Measurements from ENCODE around the gene NPFFR2.

DNA sequence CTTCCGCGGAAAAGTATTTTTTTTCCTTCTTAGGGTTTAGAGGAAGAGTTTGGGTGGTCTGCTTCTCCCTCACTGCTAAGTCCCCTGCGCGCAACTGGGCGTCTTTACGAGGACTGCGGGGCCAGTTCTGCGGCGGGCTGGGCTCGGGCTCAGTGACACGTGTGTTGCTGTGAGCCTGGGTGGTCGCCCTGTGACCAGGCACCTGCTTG, 438 bp downstream of the SLC4A4 start:
- RRBS, result no CpG with 5 or more reads among the region's 12 CpGs
CAGE:
- cytosol, long polyA plus RNA, result no peak
- long polyA plus RNA, result no peak
- nucleus, long polyA plus RNA, result no peak

DNA sequence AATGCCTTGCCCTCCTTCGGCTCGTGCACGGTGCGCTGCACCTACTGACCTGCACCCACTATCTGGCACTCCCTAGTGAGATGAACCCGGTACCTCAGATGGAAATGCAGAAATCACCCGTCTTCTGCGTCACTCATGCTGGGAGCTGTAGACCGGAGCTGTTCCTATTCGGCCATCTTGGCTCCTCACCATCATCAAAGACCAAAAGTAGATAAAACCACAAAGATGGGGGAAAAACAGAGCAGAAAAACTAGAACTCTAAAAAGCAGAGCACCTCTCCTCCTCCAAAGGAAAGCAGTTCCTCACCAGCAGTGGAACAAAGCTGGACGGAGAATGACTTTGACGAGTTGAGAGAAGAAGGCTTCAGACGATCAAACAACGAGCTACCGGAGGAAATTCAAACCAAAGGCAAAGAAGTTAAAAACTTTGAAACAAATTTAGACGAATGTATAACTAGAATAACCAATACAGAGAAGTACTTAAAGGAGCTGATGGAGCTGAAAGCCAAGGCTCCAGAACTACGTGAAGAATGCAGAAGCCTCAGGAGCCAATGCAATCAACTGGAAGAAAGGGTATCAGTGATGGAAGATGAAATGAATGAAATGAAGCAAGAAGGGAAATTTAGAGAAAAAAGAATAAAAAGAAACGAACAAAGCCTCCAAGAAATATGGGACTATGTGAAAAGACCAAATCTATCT, 232.7 kb downstream of the SLC4A4 start:
- RRBS, result no CpG with 5 or more reads among the region's 17 CpGs
CAGE:
- cytosol, long polyA plus RNA, result no peak
- long polyA plus RNA, result no peak
- nucleus, long polyA plus RNA, result no peak

- RRBS, result no CpG with 5 or more reads among the region's 3 CpGs
CAGE:
- cytosol, long polyA plus RNA, result no peak
- long polyA plus RNA, result no peak
- nucleus, long polyA plus RNA, result no peak
Observed at GRCh38 chr4:71430433-71431075, 243.5 kb downstream of the SLC4A4 start.

DNA sequence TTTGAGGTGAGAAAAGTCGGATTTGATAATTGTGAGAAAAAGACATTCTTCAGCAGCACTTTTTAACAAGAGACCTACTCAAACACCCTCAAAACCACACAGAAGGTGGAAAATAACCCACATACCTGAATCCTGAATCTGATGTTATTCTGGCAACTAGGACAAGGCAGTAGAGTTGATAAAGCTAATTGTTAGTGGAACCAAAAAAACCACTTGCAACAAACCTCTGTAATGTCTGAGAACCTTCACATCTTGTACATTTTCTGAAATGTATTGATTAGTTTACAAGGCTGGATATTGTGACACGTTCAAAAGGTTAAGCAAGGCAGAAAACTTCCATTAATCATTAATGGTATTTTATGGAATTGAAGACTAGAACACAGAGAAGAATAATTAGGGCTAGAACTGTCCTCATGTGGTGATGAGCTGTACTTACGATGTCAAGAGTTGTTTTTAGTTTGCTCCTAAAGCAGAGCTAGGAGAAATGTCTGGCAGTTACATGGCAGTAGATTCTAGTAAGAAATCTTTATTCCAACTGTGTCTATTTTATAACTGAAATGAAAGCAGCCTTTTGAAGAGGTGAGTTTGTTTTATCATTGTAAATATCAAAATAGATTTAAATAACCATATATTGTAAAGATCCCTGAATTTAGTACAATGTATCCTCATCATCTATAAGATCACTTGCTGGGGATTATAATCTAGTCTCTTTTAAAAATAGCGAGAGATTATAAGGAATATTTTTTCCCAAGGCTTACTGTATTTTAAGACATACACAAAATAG, 12.2 kb downstream of the GC start:
- RRBS, result no CpG with 5 or more reads among the region's 4 CpGs
CAGE:
- cytosol, long polyA plus RNA, result no peak
- long polyA plus RNA, result no peak
- nucleus, long polyA plus RNA, result no peak

- RRBS, result 69% methylated on average over 4 of the region's 26 CpGs
CAGE:
- cytosol, long polyA plus RNA, result no peak
- long polyA plus RNA, result no peak
- nucleus, long polyA plus RNA, result no peak
Observed at GRCh38 chr4:72031724-72032181, at the start of gene NPFFR2. Gene NPFFR2, plus strand, starts transcription at chr4:72032000.

GRCh38 chr4:73091033-73092369, 22.0 kb upstream of the COX18 start:
- RRBS, result no CpG with 5 or more reads among the region's 12 CpGs
CAGE:
- cytosol, long polyA plus RNA, result no peak
- long polyA plus RNA, result no peak
- nucleus, long polyA plus RNA, result no peak

DNA sequence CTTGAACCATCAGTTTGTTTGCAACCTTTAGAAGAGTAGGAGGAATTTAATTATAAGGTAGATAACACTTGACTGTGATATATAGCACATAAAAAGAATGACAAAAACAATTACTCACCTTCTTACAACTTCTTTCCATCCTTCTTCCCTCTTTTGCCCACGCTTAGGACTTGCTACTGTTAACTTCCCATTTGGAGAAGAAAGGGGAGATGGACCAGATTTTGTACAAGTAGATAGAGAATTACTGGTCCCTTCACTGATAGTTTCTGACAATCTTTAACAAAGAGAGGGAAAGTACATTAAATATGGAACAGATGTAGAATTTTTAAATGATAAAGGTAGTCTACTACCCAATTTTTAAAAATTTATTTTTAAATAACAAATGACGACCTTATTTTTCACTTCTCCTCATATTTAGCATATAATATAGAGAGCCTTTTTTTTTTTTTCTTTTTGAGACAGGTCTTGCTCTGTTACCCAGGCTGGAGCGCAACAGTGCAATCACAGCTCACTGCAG, 27.5 kb upstream of the COX18 start:
- RRBS, result no CpG with 5 or more reads among the region's 3 CpGs
CAGE:
- cytosol, long polyA plus RNA, result no peak
- long polyA plus RNA, result no peak
- nucleus, long polyA plus RNA, result no peak

GRCh38 chr4:73141492-73142060, 72.1 kb upstream of the COX18 start:
- RRBS, result no CpG with 5 or more reads among the region's 2 CpGs
CAGE:
- cytosol, long polyA plus RNA, result no peak
- long polyA plus RNA, result no peak
- nucleus, long polyA plus RNA, result no peak

DNA sequence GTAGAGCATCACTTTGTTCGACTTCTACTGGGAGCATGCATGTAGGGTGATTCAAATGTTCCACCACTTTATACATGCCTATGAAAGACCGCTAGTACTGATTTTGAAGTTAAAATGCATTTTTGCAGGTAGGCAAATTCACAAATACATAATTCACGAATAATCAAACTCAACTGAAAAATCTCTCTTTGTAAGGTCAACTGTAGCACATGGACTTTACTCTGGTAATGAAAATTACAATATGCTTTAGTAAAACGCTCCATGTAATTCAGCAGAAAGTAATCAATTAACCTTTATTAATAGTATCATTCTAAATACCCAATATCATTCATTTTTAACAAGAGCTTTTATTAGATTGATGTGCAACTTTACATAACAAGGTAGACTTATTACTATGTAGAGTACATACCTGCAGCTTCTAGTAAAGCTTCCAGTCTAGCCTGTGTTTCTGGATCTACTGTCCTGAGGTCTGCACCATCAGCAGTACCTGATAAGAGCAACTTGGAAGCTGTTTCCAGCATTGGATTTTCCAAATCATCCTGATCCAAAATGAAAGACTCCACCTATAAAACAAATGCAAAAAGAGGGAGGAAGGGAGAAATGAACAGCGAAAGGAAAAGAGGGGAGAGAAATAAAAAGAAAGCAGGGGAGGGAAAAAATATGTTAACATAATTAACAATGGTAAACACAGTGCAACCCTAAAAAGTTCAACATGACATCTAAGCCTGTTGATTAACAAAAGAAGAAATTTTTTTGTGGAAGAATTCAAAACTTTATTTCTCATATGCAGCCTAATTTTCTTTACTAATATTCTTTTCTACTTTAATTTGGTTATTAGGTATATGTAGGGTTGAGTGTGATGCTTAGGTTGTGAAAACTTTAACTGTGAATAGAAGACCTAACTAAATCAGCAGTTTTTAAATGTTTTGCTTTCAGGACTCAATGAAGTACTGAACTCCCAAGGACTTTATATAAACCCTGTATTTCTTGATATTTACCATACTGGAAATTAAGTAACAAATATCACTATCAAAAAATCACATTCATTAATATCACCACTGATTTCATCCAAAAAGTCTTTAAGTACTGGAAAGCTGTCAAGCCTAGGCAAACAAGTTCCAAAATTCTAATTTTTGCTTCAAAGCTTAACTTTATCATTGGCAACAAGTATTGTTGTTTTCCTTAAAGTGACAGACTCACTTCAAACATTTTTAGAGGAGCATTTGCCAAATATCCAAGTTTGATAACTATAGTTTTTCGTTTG, 81.2 kb downstream of the ANKRD17 start:
- RRBS, result no CpG with 5 or more reads among the region's 6 CpGs
CAGE:
- cytosol, long polyA plus RNA, result no peak
- long polyA plus RNA, result no peak
- nucleus, long polyA plus RNA, result no peak

GRCh38 chr4:73214187-73215234, 44.1 kb downstream of the ANKRD17 start:
- RRBS, result no CpG with 5 or more reads among the region's 8 CpGs
CAGE:
- cytosol, long polyA plus RNA, result no peak
- long polyA plus RNA, result no peak
- nucleus, long polyA plus RNA, result start-site peak on the minus strand at chr4:73214675-73214679, 5 reads; start-site peak on the minus strand at chr4:73214739-73214746, 8 reads

CAGE:
- cytosol, long polyA plus RNA, result no peak
- long polyA plus RNA, result no peak
- nucleus, long polyA plus RNA, result no peak
Observed at GRCh38 chr4:73229338-73230066, 29.1 kb downstream of the ANKRD17 start.

- RRBS, result no CpG with 5 or more reads among the region's 5 CpGs
CAGE:
- cytosol, long polyA plus RNA, result no peak
- long polyA plus RNA, result no peak
- nucleus, long polyA plus RNA, result no peak
Observed at GRCh38 chr4:73230698-73231503, 27.7 kb downstream of the ANKRD17 start.

GRCh38 chr4:73250749-73251418, 7.7 kb downstream of the ANKRD17 start:
- RRBS, result no CpG with 5 or more reads among the region's 8 CpGs
CAGE:
- cytosol, long polyA plus RNA, result no peak
- long polyA plus RNA, result no peak
- nucleus, long polyA plus RNA, result no peak

DNA sequence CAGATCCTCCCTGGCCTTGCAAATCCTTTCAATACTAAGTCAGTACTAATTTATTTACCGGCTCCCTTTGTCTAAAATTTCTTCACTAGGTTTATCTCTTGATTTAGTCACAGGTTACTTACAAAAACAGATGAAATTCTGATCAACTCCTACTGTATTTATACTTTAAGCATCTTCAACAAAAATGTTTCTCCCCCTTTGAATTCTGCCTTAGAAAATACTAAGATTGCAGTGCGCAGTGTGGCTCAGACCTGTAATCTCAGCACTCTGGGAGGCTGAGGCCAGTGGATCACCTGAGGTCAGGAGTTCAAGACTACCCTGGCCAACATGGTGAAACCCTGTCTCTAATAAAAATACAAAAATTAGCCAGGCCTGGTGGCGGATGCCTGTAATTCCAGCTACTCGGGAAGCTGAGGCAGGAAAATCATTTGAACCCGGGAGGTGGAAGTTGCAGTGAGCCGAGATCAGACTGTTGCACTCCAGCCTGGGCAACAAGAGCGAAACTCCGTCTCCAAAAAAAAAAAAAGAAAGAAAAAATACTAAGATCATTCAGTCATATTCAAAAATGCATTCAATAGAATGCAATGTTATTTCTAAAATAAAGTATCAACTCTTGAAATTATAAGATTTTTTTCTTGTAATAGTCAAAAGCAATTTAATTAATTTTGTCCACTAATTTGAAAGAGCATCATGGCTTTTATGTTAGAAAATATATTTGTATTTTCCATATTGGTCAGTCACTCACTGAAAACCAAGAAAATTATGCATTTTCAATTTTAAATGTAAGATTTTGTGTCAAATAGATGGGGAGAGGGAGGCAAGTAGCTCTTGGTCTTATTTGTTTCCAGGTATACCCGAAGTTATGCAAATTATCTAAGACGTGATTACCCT, 4.1 kb downstream of the ANKRD17 start:
- RRBS, result no CpG with 5 or more reads among the region's 10 CpGs
CAGE:
- cytosol, long polyA plus RNA, result no peak
- long polyA plus RNA, result no peak
- nucleus, long polyA plus RNA, result no peak

GRCh38 chr4:73258871-73258998, 137 bp upstream of the ANKRD17 start:
- RRBS, result 10% methylated on average over 2 of the region's 4 CpGs
CAGE:
- cytosol, long polyA plus RNA, result no peak
- long polyA plus RNA, result no peak
- nucleus, long polyA plus RNA, result start-site peak on the plus strand at chr4:73258884-73258906, 21 reads

- RRBS, result no CpG with 5 or more reads among the region's 4 CpGs
CAGE:
- cytosol, long polyA plus RNA, result no peak
- long polyA plus RNA, result no peak
- nucleus, long polyA plus RNA, result no peak
Observed at GRCh38 chr4:73341435-73342005, 62.6 kb upstream of the ALB start.

DNA sequence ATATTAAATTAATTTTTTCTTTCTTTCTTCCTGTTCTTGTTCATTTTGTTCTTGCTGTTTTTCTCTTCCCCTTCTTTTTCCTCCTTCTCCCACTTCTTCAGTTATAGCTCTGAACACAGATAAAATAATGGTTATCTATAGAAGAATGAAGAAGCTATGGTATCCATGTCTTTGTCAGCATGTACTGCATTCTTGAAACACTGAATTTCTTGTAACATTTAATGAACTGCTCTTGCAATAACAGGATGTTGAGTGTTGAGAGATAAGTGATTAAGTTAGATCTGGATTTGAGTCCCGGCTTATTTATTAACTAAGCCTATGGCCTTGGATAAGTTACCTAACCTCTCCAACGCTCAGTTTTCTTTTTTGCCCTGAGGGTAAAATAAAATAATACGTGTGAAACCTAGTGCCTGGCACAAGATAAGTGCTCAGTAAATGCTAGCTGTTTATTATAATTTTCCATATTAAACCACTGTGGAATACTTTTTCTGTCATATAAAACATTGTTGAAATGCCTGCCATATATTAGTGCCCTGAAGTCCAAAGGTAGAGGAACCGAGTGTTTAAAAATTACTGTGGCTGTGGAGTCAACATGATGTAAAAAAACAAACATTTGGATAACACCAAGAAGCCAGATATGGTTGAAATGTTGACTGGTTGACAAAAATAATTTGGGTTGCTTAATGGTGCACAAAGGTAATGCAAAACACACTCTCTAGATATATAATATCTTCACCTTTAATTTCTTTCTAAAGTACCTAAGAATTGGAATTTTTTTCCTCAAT, 58.6 kb upstream of the ALB start:
- RRBS, result no CpG with 5 or more reads among the region's 4 CpGs
CAGE:
- cytosol, long polyA plus RNA, result no peak
- long polyA plus RNA, result no peak
- nucleus, long polyA plus RNA, result no peak

DNA sequence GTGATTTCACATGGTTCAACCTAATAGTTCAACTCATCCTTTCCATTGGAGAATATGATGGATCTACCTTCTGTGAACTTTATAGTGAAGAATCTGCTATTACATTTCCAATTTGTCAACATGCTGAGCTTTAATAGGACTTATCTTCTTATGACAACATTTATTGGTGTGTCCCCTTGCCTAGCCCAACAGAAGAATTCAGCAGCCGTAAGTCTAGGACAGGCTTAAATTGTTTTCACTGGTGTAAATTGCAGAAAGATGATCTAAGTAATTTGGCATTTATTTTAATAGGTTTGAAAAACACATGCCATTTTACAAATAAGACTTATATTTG, 15.3 kb upstream of the AFP start:
- RRBS, result no CpG with 5 or more reads among the region's 1 CpG
CAGE:
- cytosol, long polyA plus RNA, result no peak
- long polyA plus RNA, result no peak
- nucleus, long polyA plus RNA, result no peak

DNA sequence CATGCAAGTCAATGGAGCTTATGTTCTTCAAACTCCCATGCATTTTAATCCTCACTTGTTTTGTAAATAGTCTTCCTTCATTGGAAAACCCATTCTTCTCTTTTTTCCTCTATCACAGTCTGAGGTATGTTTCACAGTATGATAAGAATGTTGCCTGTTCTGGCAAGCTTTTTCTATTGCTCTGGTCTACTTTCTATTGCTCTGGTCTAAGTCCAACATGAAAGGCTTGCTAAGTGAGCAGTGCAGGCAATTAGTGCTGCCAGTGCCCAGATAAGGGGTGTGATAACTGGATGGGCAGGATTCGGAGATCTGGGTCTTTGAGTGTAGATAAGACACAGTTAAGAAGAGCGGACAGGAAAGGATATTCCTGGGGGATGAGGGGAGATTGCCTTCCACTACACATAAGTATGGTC, 17.1 kb downstream of the AFP start:
- RRBS, result no CpG with 5 or more reads among the region's 2 CpGs
CAGE:
- cytosol, long polyA plus RNA, result no peak
- long polyA plus RNA, result start-site peak on the plus strand centred at position 261 of the sequence, 154 bp wide, 21 and 14 reads in 2 replicates
- nucleus, long polyA plus RNA, result start-site peak on the plus strand centred at position 224 of the sequence, 216 bp wide, 24 reads

DNA sequence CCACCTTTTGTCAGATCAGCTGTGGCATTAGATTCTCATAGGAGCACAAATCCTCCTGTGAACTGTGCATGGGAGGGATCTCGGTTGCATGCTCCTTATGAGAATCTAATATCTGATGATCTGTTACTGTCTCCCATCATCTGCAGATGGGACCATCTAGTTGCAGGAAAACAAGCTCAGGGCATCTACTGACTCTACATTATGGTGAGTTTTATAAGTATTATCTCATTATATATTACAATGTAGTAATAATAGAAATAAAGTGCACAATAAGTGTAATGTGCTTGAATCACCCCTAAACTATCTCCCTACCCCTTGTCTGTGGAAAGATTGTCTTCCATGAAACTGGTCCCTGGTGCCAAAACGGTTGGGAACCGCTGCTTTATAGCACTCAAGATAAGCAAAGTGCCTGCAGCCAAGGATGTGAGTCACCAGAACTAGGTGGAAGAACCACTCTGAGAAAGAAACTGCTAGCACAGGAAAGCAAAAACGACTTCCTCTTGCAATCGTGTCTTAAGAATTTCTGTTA, 32.6 kb upstream of the CXCL8 start:
- RRBS, result no CpG with 5 or more reads among the region's 5 CpGs
CAGE:
- cytosol, long polyA plus RNA, result no peak
- long polyA plus RNA, result no peak
- nucleus, long polyA plus RNA, result no peak